GM19239 (cell line): Measurements from ENCODE around the genes IZUMO1, PLEKHA4 and PTH2.

DNA sequence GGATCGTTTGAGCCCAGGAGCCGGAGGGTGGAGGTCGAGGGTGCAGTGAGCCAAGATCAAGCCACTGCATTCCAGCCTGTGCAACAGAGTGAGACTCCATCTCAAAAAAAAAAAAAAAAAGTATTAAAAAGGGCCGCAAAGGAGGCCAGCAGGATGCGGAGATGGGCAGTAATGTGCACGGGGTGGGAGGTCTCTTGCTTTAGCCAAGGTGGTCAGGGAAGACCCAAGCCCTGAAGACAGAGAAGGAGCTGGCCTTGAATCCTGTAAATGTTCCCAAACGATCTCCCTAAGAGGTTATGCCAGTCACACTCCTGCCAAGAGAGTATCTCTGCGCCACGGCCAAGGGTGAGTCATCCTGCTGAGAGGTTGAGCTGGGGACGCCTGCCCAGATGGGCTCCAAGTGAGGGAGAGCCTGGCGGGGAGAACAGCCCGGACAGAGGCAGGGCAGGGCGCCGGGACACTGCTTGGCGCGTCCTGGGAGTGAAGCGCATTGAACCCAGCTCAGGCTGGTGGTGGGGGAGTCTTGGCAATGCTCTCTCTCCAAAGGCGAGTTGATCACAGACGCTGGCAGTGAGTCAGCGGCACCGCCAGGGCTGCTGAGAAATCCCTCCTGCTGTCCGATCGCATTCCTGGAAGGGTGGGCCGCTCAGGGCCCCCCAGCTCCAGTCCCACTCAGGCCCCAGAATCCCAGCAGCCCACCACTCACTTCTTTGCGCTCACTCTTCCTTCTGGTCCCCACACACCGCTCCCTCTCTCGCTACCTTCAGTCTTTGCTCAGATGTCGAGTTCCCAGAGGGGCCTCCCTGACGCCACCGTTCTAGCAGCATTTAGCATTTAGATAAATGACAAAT is 16.4 kb downstream of the SULT2B1 start:
- RRBS = no CpG with 5 or more reads among the region's 30 CpGs

DNA sequence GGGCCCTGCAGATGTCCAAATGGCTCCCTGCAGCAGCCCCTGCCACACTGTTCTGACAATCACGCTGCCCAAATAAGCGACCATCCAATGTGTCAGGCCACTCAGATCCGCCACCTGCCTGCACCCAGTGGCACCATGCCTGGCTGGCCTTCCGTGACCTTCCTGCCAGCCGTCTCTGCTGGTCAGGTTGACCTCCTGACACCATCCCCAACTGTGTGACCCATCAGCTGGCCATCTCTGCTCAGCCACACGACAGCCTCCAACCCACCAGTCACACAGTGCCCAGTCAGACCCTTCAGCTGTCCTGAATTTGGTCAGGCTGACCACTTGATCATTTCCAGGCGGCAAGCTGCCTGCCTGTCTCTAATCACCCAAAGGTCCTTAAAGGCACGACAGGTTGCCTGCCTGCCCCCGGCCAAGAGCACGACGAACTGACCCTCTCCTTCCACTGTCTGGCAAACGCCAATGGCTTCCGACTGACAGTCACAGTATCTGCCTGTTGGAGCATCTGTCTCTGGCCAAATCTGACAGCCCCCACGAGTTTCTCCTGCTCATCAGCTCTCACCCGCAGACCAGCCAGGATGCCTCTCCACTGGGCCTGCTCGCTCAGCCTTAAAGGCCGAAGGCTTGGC is 1.3 kb downstream of the FAM83E start:
- RRBS = no CpG with 5 or more reads among the region's 17 CpGs

DNA sequence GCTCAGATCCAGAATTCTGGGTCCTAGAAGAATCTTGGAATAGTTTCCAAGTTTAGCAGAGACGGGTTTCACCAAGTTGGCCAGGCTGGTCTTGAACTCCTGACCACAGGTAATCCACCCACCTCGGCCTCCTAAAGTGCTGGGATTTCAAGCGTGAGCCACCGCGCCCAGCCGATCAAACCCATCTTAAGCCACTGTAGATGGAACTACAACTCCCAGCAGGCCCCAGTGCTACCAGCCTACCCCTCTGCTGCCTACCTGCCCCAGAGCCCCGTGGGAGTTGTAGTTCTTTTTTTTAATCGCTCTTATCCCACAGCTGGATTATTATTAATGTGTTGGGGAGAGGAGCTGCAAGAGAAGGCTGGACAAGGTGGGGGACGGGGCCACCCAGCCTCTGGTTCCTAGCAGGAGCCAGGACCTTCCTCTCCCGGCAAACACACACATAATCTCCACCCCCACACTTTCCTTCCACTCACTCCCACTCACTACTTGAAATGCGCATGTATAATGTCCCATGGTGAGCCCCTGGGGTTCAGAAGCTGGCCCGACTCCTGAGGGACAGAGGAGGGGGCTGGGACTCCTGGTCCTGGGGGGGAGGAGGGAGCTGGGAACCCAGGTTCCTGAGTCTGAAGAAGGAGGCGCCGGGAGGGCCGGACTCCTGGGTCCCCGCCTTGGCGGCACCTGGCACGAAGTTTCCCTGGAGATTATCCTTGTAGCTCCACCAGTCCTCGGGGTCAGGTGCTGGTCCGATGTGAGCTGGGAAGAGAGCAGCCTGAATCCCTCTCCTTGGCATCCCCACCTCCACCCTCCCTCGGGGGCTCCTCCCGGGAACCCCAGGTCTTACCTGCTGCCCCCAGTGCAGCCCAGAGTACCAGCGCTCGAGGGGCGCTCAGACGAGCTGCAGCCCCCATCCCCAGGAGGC is 1.0 kb downstream of the CA11 start:
- RRBS = no CpG with 5 or more reads among the region's 26 CpGs

- RRBS = no CpG with 5 or more reads among the region's 16 CpGs
Observed at GRCh38 chr19:48646557-48646911, 547 bp upstream of the CA11 start.

GRCh38 chr19:48746481-48747552 is at the start of gene IZUMO1:
Gene IZUMO1, minus strand, starts transcription at chr19:48746909.
- RRBS = 17% methylated on average over 2 of the region's 41 CpGs

GRCh38 chr19:48755739-48756526 is 609 bp downstream of the FGF21 start:
- RRBS = 90% methylated on average over 2 of the region's 19 CpGs

- RRBS = no CpG with 5 or more reads among the region's 16 CpGs
Observed at GRCh38 chr19:48867817-48868862, at the start of gene PLEKHA4. Gene PLEKHA4, minus strand, starts transcription at chr19:48868617.

- RRBS = no CpG with 5 or more reads among the region's 14 CpGs
Observed at GRCh38 chr19:48872023-48872266, 276 bp upstream of the PPP1R15A start.

DNA sequence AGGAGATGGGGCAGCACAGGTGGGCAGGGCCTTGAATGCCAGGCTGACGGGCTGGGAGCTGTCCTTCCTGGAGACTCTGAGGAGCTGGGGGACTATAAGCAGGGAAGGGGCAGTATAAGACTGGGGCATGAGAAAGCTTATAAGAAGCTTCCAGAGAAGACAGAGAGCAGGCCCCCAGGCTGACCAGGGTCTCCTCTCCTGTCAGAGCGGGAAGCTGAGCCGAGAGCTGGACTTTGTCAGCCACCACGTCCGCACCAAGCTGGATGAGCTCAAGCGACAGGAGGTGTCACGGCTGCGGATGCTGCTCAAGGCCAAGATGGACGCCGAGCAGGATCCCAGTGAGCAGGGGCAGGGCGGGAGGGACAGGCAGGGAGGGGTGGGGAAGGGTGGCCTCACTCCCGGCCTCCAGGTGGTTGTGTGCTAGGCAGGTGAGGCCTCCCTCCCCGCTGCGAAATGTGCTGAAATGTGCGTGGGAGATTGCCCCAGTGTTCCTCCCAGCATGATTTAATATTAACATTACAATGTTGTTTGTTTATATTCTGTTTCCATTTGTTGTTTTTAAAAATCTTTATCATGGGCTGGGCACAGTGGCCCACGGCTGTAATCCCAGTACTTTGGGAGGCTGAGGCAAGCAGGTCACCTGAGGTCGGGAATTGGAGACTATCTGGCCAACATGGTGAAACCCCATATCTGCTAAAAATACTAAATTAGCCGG is 5.6 kb downstream of the NUCB1 start:
- RRBS = no CpG with 5 or more reads among the region's 18 CpGs

- RRBS = no CpG with 5 or more reads among the region's 17 CpGs
Observed at GRCh38 chr19:48912811-48913329, 12.8 kb downstream of the NUCB1 start.

DNA sequence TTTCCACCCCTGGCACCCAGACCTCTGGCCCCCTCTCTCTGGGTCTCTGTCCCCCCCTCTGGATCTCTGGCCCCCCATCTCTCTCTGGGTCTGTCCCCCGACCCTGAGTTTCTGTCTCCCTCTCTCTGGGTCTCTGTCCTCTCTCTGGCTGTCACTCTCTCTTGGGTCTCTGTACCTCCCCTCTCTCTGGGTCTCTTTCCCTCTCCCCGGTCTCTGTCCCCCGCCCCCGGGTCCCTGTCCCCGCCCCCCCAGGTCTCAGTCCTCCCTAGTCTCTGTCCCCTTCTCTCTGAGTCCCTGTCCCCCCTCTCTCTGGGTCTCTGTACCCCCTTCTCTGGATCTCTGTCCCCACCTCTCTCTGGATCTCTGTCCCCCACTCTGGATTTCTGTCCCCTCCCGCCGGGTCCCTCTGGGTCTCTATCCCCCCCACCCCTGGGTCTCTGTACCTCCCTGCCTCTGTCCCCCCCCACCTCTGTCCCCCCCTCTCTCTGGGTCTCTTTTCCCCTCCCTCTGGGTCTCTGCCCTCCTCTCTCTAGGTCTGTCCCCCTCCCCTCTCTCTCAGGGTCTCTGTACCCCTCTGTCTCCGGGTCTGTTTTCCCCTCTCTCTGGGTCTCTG is 2.2 kb upstream of the FTL start:
- RRBS = no CpG with 5 or more reads among the region's 8 CpGs

GRCh38 chr19:48988183-48988745 is 4.8 kb downstream of the GYS1 start:
- RRBS = no CpG with 5 or more reads among the region's 10 CpGs

- RRBS = no CpG with 5 or more reads among the region's 23 CpGs
Observed at GRCh38 chr19:48990986-48991627, 2.0 kb downstream of the GYS1 start.

DNA sequence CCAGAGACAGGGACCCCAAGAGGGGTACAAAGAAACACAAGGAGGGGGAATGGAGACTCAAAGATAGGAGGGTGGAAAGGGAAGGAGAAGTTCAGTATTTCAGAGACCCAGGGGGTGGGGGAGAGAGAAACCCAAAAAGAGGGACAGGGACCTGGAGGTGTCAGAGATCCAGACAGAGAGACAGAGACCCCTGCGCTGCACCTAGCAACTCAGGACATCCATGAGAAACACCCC is 219 bp upstream of the ENSG00000268655 start:
- RRBS = no CpG with 5 or more reads among the region's 1 CpG

DNA sequence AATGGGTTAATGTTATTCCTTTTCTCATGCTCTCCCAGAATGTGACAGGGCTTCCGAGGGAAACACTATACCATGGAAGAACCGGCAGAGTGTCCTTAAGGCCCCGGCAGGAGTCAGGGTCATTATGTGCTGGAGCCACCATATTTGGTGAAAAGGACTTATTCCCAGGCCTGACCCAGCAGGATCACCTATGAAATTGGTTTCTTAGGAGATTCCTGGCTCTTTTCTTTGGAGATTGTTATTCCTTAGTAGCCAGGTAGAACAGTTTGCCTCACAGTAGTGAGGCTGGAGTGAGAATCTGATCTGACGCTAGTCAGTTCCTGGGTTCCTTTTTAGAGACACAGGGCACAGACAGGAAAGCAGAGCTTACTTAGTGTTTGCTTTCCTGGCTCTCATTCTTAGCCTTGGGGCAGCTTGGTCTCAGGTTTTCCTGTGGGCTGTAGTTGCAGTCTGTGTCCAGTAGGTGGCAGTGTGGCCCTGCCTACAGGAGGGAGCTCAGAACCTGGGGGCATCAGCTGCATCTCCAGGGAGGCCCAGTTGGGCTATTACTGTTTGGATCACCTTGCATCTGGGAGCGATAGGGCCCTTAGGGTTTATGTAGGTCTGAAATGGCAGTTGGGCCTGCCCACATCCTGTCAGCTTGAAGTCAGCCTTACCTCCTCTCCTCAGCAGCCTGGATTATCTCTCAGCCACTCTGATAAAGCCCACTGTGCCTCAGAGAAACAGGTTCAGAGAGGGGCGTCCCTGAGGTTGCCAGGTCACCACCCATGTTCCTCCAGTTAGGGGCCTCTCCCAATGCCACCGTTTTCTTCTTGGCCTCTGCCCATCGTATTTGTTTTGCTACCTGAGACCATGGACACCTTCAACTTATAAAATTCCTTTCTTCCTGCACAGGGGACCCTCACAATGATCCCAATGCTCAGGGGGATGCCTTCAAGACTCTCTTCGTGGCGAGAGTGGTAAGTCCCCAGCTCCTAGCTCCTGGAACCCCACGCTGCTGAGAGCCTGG is 12.6 kb downstream of the SNRNP70 start:
- RRBS = no CpG with 5 or more reads among the region's 11 CpGs

DNA sequence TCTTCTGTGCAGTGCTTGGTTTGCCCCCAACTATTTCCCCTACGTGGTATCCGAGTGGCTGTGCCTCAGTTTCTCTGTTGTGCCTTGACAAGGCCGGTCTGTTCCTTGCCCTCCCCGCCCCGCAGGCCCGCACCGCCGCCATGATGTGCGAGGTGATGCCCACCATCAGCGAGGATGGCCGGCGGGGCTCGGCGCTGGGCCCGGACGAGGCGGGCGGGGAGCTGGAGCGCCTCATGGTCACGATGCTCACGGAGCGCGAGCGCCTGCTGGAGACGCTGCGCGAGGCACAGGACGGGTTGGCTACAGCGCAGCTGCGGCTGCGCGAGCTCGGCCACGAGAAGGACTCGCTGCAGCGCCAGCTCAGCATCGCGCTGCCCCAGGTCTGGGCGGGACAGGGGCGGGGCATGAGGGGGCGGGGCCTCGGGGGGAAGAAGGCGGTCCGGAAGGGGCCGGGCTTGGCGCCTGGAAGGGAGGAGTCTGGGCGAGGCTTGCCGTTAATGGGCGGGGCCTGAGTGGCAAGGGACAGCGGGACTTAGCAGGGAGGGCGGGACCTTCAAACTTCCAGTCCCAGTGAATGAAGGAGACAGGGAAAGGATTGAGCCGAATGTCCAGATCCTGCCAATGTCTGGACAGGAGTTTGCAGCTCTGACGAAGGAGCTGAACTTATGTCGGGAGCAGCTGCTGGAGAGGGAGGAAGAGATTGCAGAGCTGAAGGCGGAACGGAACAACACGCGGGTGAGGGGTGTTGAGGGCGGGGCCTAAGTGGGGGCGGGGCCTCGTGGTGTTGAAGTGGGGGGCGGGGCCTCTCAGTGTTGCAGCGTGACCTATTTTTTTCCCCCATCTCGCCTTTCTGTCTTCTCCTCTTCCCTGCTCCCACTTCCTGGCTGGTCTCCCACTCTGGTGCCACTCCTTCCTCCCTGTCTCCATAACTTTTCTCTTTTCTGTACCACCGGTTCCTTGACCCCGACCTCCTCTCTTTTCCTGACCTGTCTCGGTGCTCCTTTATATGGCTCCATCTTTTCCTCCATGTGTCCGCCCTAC is 8.7 kb downstream of the PPFIA3 start:
- RRBS = 8% methylated on average over 7 of the region's 68 CpGs

DNA sequence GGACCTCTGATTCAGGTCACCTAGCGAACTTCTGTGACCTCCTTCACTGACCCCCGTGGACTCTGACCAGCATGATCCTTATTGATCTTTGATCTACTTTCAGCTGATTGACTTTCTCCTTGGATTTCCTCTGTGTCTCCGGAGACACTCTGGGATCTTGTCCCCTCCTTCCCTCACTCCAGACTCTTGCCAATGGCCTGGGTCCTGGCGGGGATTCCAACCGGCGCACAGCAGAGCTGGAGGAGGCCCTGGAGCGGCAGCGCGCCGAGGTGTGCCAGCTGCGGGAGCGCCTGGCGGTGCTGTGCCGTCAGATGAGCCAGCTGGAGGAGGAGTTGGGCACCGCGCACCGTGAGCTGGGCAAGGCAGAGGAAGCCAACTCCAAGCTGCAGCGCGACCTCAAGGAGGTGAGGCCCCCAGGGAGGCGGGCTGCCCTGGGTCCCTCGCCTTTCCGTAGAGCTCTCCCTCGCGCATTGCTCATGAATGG is 10.9 kb downstream of the PPFIA3 start:
- RRBS = 92% methylated on average over 3 of the region's 24 CpGs

DNA sequence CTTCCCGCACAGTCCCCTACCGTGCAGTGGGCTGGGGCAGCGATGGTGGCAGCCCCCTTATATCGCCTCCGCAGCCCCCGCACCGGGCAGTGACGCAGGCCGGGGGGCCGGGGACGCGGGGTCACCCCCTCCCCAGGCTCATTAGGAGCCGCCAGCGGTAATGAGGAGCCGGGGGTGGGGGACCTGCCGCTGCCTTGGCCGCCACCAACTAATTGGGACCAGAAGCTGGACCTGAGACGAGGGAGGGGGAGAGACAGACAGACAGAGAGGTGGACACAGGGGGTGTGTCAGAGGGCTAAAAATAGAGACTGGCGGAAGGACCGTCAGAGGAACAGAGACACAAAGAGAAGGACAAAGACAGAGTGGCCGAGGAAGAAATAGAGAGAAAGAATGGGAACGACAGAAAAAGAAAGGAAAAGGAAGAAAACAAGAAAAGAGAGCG is at the start of gene PTH2:
TSS of gene PTH2 (minus strand) at position 20 of the 442 bp plus-strand sequence.
- RRBS = 2% methylated on average over 6 of the region's 23 CpGs

DNA sequence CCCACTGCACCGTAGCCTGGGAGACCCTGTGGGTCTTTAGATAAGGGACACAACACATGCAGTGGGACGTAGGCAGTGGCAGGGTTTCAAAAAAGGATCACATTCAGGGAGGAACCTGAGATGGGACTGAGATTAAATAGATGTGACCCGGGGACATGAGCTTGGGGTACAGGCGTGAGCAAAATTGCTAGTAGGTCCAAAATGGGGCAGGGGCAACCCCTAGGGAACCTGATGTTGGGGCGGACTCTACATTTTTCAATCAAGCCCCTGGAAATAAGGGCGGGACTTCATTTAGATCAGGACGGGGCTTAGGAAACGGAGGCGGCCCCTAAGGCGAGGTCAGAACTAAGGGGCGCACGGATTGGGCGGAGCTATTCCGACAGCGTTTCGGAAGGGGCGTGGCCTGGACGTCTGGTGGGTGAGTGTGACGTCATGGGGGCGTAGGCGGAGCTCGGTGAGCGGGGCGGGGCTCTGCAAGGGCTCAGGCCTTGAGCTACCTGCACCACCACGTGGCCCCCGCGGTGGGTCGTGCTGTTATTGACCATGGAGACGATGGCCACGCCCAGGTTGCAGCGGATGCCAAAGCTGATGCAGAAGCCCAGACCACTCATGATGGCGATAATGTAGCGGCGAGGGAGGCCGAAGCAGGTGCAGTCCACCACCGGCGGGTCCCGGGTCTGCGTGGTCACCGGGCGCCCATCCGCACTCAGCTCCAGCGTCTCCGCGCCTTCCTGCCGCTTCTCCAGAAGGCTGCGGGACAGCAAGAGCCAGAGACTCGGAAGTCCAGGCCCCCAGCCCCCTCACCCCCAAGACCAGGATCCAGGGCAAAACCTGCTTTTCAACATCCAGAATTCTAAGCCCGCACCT is 5.0 kb downstream of the SLC17A7 start:
- RRBS = no CpG with 5 or more reads among the region's 49 CpGs

GRCh38 chr19:49469979-49470837 is 3.8 kb upstream of the FLT3LG start:
- RRBS = no CpG with 5 or more reads among the region's 25 CpGs